REH cell (cell line): ENCODE data around the genes FBXO6, KIAA2013, TNFRSF1B and HNRNPCL4.

DNA sequence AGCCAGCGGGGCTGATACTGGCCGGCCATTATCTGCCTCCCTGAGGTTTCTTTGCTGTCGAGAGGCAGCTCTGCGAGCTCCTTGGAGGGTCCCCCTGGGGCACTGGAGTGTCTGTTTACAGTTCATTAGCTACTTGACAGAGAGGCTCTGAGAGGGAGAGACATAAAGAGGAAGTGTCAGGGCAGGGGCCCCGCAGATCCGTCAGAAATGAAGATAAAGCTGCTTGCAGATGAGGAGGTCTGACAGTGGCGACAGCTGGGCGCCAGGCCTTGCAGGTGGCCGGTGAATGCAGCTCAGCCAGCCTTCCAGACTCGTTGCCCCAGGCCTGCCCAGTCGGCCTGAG is 84.6 kb downstream of the DISP3 start:
- PRO-cap, result bidirectional peak, plus-strand start at position 245 of the sequence, minus-strand start at position 109 of the sequence

- PRO-cap, result no peak
Observed at GRCh38 chr1:11653100-11653862, 948 bp downstream of the FBXO2 start.

GRCh38 chr1:11663889-11664501 is at the start of gene FBXO6:
TSS of gene FBXO6 (plus strand) at chr1:11664200.
- PRO-cap, result unidirectional peak, plus-strand start at chr1:11664227; unidirectional peak, plus-strand start at chr1:11664366

- PRO-cap, result no peak
Observed at GRCh38 chr1:11675861-11676850, 4.8 kb downstream of the MAD2L2 start.

GRCh38 chr1:11681394-11682116 is 607 bp upstream of the MAD2L2 start:
- PRO-cap, result bidirectional peak, plus-strand start at chr1:11681668, minus-strand start at chr1:11681542; unidirectional peak, plus-strand start at chr1:11681876

GRCh38 chr1:11729415-11730067 is 6.4 kb upstream of the AGTRAP start:
- PRO-cap, result no peak

- PRO-cap, result bidirectional peak, plus-strand start at chr1:11926559, minus-strand start at chr1:11926403
Observed at GRCh38 chr1:11925717-11926812, at the start of gene KIAA2013. TSS of gene KIAA2013 (minus strand) at chr1:11926427.

DNA sequence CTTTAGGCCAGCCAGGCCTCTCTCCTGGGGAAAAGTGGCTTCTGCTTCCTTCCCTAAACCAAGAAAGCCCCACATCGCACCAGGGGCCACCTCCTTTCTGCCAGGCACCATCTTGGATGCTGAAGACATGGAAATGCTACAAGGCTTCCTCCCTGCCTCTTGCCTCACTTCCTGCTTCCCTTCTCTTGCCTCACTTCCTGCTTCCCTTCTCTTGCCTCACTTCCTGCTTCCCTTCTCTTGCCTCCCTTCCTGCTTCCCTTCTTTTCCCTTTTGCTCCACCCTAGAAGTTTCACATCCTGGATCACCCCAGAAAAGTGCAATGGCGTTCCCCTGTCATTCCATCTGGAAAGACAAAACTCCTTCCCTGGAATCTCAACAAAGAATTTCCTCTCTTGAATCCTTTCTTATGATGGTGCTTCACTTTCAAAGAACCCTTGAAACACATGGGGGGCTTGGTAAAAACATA is 18.7 kb downstream of the TNFRSF8 start:
- PRO-cap, result bidirectional peak, plus-strand start at position 219 of the sequence, minus-strand start at position 121 of the sequence

DNA sequence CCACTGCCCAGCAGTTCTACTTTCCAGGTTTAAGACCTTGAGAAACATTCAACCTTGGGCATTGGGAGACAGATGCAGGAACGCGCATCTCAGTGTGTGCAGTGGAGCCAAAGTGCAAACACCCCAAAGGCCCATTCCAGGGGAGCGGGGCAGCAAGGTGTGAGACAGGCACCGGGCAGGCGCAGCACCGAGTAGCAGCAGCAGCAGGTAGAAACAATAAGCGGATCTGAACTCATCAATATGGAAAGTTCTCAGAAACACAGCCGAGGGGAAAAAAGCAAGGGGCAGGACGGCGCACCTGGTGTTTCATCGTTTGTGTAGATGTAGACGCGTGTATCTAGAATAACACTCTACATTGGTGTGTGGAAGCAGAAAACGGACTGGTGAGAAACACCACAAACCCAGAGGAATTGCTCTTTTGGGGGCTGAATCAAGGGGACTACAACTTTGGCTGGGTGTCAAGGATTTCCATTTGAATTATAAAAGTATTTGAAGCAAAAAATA is 8.1 kb upstream of the TNFRSF1B start:
- PRO-cap, result no peak

- PRO-cap, result bidirectional peak, plus-strand start at chr1:12166987, minus-strand start at chr1:12166894
Observed at GRCh38 chr1:12166653-12167139, at the start of gene TNFRSF1B. TSS of gene TNFRSF1B (plus strand) at chr1:12166991.

- PRO-cap, result no peak
Observed at GRCh38 chr1:12453273-12453965, 164.6 kb downstream of the DHRS3 start.

DNA sequence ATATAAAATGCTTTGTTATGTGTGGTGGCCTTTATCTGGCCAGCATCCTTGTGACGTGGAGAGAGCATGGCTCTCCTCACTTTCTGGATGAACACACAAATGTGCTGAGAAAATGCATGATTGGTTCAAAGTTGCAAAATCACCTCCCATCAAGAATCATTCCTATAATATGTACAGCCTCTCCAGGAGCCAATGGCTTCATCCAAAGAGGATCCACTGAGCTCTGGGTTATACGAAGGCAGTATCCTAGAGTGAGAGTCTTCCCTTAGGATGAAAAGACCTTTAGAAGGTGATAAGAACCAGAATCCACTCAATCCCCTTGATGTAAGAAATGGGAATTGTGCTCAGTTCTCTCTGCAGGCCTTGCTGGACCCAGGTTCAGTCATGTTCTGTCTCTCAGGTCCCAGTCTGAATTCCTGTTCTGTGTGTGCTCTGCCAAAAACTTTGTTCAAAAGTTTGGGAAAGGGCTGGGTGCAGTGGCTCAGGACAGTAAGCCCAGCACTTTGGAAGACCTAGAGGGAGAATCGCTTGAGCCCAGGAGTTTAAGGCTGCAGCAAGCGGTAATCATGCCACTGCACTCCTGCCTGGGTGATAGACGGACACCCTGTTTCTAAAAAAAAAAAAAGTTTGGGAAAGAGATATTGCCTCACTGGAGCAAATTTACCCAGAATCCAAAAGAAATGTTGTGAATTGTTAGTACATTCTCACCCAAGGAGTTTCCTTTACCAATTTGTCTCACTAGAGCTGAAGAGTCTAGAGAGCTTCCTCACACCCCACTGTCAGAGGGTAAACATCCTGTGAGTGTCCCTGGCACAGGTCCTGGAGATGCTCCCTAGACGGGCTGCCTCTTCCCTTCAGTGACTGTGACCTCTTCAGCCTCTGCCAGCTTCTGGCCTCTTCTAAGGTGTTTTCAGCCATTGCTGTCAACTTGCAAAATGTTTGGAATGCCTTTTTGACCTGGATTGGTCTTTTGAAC is 159.8 kb downstream of the DHRS3 start:
- PRO-cap, result no peak

- PRO-cap, result bidirectional peak, plus-strand start at chr1:12472913, minus-strand start at chr1:12472912; bidirectional peak, plus-strand start at chr1:12473113, minus-strand start at chr1:12473044
Observed at GRCh38 chr1:12472765-12473201, 145.2 kb downstream of the DHRS3 start.

GRCh38 chr1:12486062-12487232 is 131.6 kb downstream of the DHRS3 start:
- PRO-cap, result no peak

- PRO-cap, result no peak
Observed at GRCh38 chr1:12508620-12509273, 109.3 kb downstream of the DHRS3 start.

DNA sequence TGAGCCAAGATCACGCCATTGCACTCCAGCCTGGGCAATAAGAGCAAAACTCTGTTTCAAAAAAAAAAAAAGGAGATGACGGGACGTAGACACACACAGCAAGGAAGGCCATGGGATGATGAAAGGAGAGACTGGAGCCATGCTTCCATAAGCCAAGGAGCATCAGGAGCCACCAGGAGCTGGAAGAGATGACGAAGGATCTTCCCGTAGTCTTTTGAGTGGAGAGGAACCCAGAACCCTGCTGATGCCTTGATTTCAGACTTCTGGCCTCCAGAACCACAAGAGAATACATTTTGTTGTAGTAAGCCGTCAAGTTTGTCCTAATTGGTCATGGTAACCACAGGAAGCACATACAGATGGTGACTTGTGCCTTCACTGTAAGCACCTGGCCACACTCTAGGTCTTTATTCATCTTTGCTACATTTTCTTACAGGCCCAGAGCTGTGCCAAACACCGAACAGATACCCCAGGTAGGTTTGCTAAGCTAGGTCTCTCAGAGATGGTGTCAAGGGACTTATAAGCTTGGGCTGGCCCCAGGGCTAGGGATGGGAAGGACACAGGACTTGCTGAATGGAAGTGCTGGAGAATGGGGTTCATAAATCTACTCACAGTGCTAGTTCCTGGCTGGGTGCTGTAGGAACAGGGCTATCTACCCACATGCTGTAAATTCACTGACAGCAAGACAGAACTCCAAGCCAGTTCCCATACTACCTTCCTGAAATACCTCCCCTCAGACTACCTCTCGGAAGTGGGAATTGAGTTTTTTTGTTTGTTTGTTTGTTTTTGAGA is 4.8 kb downstream of the DHRS3 start:
- PRO-cap, result no peak

DNA sequence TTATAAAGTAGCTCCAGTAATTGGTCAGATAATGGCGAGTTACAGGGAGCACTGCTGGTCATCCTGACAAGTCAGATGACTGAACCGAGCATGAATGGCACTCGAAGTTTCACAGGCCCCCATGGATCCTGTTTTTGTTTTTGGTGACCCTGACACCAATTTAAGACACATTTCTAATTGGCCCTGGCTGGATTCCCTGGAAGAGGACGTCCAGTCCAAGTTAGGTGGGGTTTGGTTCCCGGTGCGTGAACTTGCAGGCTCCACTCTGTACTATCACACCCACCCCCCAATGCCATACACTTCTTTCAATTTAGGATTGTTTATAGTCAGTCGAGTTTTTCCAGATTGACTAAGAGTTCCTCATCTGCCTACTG is 2.8 kb downstream of the DHRS3 start:
- PRO-cap, result no peak

GRCh38 chr1:13165434-13165952 is at the start of gene HNRNPCL4:
TSS of gene HNRNPCL4 (minus strand) at chr1:13165631.
- PRO-cap, result no peak

DNA sequence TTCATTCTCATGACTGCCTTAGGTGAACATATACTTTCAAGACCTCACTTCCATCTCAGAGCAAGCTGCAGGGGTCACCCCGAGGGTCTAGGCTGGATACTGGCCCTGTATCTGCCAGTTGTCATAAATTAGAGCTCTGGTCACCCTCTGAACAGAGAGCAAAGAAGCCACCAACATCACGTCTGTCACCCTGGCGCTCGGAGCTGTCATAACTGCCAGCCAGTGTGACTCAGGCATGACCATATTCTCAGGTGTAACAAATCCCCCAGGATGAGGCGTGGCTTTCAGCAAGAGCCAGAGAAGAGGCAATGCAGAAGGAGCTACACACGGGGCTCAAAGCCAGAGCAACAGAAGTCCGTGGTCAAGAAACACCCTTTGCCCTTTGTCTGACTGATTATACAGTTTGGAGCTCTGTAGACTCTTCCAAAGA is 39.9 kb downstream of the PRAMEF20 start:
- PRO-cap, result no peak

- PRO-cap, result bidirectional peak, plus-strand start at chr1:13732044, minus-strand start at chr1:13732104
Observed at GRCh38 chr1:13731972-13732198, 31.9 kb downstream of the PRDM2 start.